ENCODE measurements around a stretch of chr4.

DNA sequence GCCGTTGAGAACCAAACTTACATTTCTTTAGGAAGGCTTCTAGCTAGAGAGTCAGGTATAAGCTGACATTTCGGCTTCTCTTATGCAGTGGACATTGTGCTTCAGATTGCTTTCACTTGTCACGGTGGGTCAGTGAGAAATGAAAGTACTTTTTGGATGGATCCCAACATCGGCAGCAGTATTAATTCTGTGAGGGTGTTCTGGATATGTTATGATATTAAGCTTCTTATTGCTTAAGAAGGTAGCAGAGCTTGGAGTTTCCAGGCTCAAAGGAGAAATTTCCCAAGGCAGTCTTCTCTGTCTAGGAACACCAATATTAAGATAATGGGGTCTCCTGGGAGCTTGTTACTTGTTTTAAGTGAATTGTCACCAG, 17.6 kb downstream of the TMEM131L start:
- RAMPAGE, long total RNA = no peak
- RRBS = no CpG with 5 or more reads among the region's 4 CpGs

DNA sequence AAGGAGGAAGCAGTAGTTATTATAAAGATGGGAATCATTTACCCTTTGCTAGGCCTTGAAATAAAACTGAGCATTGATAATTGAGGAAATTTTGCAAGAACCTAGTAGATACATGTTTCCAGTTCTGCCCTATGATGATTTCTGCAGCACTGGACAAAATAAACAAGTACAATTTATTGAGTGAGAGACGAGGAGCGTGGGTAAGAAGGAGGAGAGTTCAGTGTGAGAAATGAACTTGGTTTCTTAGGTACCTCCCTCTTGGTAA, 57.4 kb upstream of the TLR2 start:
- RAMPAGE, long total RNA = no peak
- RRBS = no CpG with 5 or more reads among the region's 2 CpGs

- RAMPAGE, long total RNA = no peak
- RRBS = no CpG with 5 or more reads among the region's 19 CpGs
Measured at GRCh38 chr4:153639878-153640474, 44.1 kb upstream of the TLR2 start.

GRCh38 chr4:153701488-153702777, 17.9 kb downstream of the TLR2 start:
- RAMPAGE, long total RNA = no peak
- RRBS = no CpG with 5 or more reads among the region's 9 CpGs

- RAMPAGE, long total RNA = no peak
- RRBS = 4% methylated on average over 12 of the region's 36 CpGs
Measured at GRCh38 chr4:153792221-153792778, 3.4 kb upstream of the SFRP2 start.

GRCh38 chr4:154567535-154568739, 5.1 kb downstream of the FGB start:
- RAMPAGE, long total RNA = no peak
- RRBS = no CpG with 5 or more reads among the region's 8 CpGs

DNA sequence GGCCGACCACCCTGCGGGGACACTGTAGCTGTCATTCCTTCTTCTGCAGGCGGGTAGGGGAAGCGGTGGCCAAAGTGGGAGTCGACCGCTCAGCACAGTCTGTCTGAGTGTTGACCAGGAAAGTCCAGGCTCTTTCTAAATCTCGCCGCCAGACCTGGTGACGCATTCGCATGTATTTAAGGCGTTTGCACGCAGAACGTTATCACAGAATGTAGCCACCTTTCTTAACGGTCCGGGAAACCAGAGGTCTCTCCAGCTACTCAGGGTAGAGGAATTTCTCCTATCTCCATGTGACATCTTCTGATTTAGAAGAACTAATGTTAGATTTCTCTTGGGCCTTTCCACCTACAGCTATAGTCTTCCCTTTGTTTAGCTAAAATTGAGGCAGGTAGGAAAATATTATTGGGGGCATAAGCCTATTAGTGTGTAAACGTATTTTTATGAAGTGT, 3.1 kb upstream of the LRAT start:
- RAMPAGE, long total RNA = no peak
- RRBS = no CpG with 5 or more reads among the region's 16 CpGs

- RAMPAGE, long total RNA = no peak
- RRBS = no CpG with 5 or more reads among the region's 2 CpGs
Measured at GRCh38 chr4:155615023-155615498, 51.6 kb upstream of the GUCY1A1 start.

DNA sequence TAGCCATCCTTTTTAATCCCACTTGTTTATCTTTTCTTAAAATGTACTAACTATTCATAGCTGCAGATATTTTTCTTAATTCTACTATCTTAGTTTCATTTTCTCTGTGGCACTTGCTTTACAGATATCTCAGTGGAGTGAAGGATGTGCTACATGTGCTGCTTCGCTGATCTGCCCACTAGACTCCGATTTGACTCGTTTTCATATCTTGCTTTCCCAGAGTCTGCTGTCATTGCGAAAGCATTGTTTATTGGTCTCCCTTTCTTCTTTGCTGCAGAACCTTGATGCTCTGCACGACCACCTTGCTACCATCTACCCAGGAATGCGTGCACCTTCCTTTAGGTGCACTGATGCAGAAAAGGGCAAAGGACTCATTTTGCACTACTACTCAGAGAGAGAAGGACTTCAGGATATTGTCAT, 30.6 kb downstream of the GUCY1B1 start:
- RAMPAGE, long total RNA = no peak
- RRBS = no CpG with 5 or more reads among the region's 6 CpGs

- RAMPAGE, long total RNA = no peak
- RRBS = no CpG with 5 or more reads among the region's 3 CpGs
Measured at GRCh38 chr4:155854551-155854945, 11.5 kb downstream of the ASIC5 start.

- RAMPAGE, long total RNA = no peak
- RRBS = no CpG with 5 or more reads among the region's 5 CpGs
Measured at GRCh38 chr4:155925476-155926065, 22.1 kb downstream of the TDO2 start.

DNA sequence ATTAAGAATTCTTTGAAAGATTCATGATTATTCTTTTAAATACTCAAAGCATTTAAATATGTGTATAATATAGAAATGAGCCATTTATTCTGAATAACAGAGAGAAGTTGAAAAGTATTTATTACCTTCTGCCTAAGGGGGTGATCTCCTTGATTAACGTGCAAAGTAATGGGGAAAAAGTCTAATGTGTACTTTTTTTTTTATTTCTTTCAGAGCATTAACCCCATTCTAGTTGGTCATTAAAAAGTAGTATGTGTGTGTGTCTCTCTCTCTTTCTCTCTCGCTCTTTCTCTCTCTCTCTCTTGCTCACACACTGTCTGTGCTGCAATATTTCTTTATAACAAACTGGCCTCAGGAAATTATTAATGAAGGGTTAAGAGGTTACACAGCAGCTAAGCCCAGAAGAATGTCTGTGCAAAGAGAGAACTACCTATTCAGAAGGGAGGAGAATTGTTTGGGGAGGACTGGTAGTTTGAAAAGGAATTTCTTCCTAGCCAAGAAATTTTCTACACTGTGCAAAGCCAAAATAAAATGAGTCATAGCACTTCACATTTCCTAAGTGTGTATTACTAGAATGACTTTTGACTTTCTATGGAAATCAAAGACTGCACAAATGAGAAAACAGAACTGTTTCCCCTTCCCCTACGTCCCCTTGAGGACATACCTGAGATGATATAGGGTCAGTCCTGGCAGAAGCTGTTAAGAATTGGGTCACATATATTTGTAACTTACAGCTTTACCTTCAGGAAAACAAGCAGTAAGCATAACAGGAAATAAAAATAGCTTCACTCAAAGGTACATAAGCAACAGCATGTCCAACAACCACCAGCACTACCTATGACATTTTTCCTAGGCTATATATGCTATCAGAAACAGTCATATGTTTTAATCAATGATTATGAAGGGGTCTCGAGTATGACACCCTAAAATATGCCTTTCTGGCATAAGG, 22.2 kb downstream of the PDGFC start:
- RAMPAGE, long total RNA = no peak
- RRBS = no CpG with 5 or more reads among the region's 4 CpGs

- RAMPAGE, long total RNA = no peak
- RRBS = no CpG with 5 or more reads among the region's 5 CpGs
Measured at GRCh38 chr4:156962316-156963137, 9.1 kb downstream of the PDGFC start.

DNA sequence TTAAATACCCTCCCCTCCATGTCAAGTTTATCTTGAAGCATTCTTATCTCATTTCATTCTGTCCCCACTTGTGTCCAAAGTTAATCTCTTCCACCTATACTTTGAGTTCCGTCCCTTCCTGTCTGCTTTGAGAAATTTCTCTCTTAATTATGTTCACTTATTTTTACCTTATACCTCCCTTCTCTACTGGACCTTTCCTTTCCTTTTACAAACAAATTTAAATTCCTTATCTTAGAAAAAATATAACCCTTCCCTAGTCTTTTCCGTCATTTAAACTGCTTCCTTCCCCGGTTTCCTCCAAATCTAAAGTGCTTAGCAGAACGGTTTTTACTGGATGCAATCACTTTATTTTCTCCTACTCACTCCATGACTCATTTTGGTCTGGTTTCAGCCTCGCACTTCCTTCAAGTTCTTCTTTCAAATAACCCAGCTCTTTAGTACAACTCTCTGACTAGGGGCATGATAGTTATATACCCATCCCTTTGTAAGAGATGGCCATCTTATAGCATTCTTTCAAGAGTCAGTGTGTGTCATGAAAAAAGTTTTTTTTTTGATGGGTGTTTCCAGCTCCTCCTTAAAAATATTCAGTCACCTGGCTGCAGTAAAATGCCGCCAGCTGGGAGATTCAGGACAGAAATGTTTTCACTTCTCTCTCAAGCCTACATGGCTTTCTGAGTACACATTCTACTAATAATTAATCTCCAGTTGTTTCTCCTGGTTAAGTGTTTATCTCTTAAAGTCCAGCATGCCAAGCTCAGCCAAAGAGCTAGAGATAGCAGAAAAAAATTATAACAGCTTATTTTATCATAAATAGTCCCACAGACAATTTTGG, 139.5 kb downstream of the GASK1B start:
- RAMPAGE, long total RNA = no peak
- RRBS = no CpG with 5 or more reads among the region's 6 CpGs

GRCh38 chr4:158120776-158121167, 52.1 kb downstream of the GASK1B start:
- RAMPAGE, long total RNA = no peak
- RRBS = no CpG with 5 or more reads among the region's 4 CpGs

DNA sequence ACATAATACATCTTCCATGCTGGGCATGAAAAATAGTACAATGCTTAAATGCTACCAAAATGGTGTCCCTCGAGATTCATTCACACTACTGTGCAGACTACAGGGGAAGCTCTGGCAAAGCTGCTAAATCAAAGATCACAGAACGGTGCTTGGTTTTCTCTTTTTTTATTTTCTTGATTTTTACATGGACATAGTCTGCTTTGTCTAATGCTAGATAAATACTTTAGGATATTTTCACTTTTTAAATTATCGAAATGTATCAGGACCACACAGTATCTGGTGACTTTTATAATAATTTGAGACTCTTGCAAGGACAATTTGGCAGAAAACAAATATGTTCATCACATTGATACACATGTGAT, 7.7 kb downstream of the GASK1B start:
- RAMPAGE, long total RNA = no peak
- RRBS = no CpG with 5 or more reads among the region's 3 CpGs

- RAMPAGE, long total RNA = no peak
- RRBS = 92% methylated on average over 6 of the region's 22 CpGs
Measured at GRCh38 chr4:158171115-158171729, 1.6 kb downstream of the GASK1B start.

GRCh38 chr4:158524050-158524640, 2.5 kb downstream of the RXFP1 start:
- RAMPAGE, long total RNA = no peak
- RRBS = no CpG with 5 or more reads among the region's 6 CpGs

GRCh38 chr4:158821684-158821962, 52.8 kb downstream of the FNIP2 start:
- RAMPAGE, long total RNA = no peak
- RRBS = no CpG with 5 or more reads among the region's 3 CpGs

DNA sequence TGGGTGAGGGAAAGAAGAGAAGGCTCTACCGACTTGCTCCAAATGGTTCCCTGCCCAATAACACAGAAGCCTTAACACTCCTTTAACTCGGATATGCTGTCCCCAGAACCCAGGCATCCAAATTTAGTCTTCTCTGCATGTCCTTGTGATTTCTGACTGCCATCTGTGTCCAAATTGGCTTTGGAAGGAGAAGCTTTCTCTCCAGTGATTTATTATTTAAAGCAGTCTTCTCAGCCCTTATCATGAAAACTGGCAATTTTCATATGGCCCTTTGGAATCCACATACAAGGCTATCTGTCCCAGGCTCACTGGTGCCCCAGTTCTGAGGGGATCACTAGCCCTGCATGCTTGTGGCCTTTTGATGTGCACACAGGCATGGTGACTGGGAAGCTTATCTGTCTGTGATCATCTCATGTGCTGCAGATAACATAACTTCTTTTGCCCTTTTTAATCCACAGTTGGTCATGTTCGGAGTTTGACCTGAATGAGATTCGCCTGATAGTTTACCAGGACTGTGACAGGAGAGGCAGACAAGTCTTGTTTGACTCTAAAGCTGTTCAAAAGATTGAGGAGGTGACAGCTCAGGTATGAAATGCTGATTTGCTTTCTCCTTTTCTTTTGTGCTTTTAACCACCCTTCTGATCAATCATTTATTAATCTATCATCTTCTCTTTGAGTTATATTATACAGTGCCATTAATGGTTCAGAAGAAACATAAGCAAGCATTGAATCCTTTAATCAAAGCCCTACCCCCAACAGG, 56.8 kb downstream of the FNIP2 start:
- RAMPAGE, long total RNA = no peak
- RRBS = no CpG with 5 or more reads among the region's 4 CpGs